CD14-positive monocyte (primary cell): ENCODE data around the genes CAMK4 and SRP19.

- CAGE, long polyA plus RNA, result no peak
Measured at GRCh38 chr5:108139682-108140348, 242.1 kb downstream of the FBXL17 start.

- CAGE, long polyA plus RNA, result no peak
Measured at GRCh38 chr5:108379975-108380279, 2.0 kb downstream of the FBXL17 start.

- CAGE, long polyA plus RNA, result start-site peak on the minus strand at chr5:108728270-108728304, 66 and 48 reads in 2 replicates
Measured at GRCh38 chr5:108727580-108728508, 19.9 kb upstream of the FER start.

- CAGE, long polyA plus RNA, result no peak
Measured at GRCh38 chr5:108912241-108913013, 164.7 kb downstream of the FER start.

DNA sequence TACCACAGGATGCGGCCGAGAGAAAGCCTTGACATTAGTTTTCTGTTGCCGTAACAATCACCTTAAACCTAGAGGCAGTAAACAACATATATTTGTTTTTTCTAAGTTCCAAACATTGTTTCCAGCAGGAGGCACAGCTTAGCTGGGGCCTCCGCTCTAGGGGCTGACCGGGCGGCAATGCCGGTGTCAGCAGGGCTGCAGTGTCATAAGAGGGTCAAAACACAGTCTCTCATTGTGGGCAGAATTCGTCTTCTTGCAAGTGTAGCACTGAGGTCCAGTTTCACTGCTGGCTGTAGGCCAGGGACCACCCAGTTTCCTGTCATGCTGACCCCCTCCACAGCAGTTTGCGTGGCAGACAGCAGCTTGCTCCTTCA lies 186.3 kb downstream of the PJA2 start:
- CAGE, long polyA plus RNA, result no peak

DNA sequence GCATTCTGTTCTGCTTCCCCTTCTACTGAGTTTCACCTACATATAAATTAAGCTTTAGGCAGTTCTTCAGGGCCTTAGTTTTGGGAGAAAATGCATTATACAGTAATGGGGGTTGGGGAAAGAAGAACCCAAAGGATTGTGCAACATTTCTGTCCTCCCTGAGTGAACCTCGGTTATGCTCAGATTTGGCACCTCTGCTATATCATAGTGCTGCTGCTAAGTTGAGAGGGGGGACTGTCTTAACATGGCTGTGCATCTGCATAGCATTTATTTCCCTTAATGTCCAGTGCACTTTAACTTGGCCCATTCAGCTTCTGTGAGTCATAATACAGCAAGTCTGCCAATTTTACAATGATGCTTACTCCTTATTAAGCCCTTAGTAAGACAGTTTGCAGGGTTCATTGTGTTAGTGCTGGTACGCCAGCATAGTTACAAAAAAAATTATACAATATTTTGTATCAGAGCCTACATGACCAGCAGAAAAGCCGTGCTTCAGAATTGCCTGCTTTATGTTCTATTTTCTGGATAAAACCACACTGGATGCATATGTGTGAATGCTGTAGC lies 80.0 kb downstream of the PJA2 start:
- CAGE, long polyA plus RNA, result no peak

DNA sequence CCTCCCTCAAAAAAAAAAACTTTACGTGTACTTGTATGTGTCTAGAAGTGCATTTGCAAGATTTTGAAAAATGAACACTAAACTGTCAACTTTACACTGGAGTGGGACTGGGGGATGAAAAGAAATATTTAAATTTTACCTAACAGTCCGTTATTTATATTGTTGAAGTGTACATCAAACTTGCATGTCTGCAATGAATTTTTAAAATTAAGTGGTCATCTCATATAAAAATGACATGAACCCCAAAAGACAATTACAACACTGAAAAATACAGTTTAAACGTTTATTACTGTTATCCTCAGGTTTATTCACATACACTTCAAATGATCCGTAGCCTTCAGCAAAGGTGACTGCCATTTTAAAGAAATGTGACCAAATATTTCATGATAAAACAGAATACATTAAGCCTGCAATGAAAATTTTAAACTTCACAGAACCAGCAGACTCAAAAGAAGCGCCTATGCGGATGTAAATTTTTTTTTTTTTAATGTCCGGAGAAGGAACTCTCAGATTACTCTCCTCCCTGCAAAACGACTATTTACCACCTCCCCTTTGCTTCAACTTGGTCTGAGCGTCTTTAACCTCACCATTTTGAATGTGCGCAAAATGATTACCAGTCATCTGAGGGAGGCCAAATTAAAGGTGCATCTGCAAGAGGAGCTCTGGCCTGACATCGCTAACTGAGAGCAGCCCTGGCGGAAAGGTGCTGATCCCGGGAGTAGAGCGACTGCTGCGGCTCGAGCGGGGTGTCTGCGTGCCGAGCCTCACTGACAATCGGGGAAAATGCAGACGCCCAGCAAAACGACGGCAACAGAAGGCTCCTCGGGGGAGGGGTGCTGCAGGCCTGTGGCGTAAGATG lies 1.0 kb downstream of the PJA2 start:
- CAGE, long polyA plus RNA, result no peak

GRCh38 chr5:109690213-109690581 lies 470 bp downstream of the MAN2A1 start:
- CAGE, long polyA plus RNA, result no peak

GRCh38 chr5:109709185-109709555 lies 19.4 kb downstream of the MAN2A1 start:
- CAGE, long polyA plus RNA, result no peak

DNA sequence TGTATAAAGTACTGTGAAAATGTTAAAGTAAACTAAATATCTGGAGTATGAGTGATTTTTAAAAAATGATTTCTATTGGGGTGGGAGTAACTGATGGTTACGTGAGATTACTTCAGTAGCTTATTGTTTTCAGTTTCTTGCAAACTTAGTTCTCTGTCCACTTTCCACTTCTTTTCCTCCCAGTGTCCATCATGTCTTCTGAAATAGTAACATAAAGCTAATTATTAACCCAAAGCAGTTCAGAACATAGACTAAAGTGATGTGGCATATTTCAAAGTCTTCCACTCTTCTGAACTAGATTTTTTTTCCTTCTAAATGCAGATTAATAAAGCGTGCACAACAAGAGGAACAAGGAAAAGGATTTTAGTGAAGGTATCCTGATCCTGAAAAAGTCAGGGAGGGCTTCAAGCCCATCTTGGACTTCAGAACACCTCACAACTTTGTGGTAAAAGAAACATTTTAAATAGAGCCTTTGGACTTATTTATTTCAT lies 114.2 kb downstream of the MAN2A1 start:
- CAGE, long polyA plus RNA, result no peak

DNA sequence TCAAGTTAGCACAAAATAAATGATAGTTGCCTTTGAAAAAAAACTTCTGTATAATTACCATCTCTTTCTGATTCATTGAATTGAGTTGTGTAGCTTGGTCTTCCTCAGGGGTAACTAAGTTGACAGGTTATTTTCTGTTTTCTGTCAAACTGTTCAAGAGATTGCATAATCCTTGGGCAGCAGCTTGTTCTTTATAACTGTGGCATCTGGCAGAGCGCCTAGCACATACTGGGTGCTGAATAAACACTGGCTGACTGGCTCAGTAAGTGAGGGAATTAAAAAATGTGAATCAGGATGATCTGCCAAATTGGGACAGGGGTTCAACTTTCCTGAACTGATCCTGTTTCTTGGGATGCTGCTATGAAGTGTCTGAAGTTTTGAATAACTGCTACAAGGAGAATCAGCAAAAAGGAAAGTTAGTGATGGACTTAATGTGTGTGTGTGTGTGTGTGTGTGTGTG lies 310.4 kb downstream of the MAN2A1 start:
- CAGE, long polyA plus RNA, result no peak

DNA sequence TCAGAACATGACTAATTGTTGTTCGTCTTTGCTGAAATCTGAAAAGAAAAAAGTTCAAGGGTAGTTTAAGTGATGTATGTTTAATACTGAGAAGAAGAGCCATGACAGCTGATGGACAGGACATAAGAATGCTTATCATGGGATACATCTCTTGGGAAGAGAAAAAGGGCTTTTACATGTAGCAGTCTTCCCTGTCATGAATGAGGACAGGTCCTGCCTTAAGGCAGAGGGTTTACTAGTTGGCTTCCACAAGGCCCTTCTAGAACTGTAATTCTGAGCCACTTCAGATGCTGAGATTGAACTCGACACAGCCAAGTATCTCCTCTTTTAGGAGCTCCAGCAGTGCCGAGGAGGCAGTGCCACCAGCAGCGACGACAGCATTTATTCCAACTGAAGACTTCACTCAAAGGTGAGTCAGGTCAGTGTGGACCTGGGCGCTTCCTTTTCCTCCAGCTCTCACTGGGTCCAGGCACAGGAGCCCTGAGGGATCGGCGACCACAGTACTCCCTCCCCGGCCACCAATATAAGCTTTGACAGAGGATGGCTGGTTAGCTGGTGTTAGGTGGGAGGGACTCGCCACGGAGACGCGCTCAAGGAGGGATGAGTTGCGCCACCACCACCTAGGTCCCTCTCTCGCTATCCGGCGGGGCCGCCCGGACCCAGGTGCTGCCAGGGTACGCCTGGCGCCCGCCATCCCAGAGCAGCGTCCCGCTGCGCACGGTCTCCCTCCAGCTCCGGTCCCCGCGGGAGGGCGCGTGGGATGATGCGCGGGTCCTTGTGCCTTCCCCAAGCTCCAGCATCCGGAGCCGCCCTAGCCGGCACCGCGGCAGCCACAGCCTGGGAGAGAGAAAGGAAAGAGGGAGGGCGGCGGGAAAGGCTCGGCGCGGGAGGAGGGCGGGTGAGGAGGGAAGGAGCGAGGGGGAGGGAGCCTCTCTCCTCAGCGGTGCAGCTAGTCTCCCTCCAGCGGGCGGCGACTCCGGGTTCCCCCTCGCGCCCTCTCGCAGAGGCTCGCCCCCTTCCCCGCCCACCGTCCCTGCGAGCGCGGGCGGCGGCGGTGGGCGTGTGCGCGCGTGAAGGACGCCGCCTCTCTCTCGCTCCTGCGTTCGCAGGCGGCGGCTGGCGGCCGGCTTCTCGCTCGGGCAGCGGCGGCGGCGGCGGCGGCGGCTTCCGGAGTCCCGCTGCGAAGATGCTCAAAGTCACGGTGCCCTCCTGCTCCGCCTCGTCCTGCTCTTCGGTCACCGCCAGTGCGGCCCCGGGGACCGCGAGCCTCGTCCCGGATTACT lies at the start of gene CAMK4:
Gene CAMK4, plus strand, starts transcription at position 1,087 of the 1,283 bp plus-strand sequence.
- CAGE, long polyA plus RNA, result no peak

DNA sequence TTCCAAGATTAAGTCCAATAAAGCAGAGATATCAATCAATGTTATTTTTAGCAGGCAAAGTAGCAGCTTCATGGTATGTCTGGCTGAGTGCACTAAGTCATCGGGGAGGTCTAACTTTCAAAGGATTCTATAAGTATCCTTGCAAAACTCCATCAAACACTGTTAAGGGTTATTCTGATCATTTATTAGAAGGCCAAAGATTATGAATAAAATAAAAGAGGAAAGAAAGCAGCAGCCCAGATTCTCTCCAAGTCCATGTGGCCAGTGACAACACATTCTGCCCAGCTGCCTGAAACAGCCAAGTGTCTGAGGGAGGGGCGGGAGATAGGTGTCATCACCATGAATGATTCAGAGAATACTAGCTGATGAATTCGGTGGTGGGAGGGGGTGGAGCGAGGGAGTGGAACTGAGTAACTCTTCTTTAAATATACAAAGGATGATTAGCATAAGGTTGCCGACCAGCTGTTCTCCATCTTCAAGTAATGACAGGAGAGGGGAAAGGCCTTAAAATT lies 21.2 kb downstream of the NREP start:
- CAGE, long polyA plus RNA, result no peak

DNA sequence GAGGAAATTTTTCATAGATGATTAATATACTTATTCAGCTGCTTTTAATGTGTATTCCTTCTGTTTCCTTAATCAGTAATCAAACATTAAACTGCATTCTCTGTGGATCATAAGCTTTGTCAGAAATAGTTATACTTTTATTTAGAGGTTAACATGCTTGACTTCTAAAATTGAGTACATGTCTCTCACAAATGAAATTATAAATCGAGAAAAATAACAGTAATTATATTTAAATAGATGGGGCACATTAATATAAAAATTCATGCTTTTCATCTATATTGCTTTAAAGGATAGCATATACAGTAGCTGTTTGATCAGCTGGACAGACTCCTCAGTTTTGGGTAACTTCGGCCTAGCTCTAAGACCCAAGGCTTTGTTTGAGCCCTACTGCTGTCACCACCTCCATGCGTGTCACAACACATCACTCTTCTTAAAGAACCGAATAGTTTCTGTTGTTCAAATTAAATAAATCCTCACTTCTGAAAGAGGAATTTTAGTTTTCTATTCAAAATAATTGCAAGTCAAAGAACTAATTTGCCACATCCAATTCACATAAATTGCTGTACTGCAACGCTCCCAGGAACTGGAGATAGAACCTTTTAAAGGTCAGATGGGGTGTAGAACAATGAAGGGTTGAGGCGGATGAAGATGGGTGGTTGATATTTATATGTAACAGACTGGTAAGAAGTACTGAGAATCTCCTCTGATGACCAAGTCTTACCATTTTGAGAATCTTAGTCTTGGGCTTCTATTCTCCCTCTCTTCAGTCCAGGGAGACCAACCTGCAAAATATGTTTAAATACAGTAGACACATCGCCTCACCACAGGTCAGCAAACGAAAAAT lies 1.7 kb downstream of the NREP start:
- CAGE, long polyA plus RNA, result no peak

- CAGE, long polyA plus RNA, result no peak
Measured at GRCh38 chr5:111757630-111758493, 868 bp upstream of the NREP start.

- CAGE, long polyA plus RNA, result no peak
Measured at GRCh38 chr5:112399570-112400055, 19.5 kb downstream of the EPB41L4A start.

GRCh38 chr5:112684321-112685154 lies 53.1 kb upstream of the APC start:
- CAGE, long polyA plus RNA, result no peak

DNA sequence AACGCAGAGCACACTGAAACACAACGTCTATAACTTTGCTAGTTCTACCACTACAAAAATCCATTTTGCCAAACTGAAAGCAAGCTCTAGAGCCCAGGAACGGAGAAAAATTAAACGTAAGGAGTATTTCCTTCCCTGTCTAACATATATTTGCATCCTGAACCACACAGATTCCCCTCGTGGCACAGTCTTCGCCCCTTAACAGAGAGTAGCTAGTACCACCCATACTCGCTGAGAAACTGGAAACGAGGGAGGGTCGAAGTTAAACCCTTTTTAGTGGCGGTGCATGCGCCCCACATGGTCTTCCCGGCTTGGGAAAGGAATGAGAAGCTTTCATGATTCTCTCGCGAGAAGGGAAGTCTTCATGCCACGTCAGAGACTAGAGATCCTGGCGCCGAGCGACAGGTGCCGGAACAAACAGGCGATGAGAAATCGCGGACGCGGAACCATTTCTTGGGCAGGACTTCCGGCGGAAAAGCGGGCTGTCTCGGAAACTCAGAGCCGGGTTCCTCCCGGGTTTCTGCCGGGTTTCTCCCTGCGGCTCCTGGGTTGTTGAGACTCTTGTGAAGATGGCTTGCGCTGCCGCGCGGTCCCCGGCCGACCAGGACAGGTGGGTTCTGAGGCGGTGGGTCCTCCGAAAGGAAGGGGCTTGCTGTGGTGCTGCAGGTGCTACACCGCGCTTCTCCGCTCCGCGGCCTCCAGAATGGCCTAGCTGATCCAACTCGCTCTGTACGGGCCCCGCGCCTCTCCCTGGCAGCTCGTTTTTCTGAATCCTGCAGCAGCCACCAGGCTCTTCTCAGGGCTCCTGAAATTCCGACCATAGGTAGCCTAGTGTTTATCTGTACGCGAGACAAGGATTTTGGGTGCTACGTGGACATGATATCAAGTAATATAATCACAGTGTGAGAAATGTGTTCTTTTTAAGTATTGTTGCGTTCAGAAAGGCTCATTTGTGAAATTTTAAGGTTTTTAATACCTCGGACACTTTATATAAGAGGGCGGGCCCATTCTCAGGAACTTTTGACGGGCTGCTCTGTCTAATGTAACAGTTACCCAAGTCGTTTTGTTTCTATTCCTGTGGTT lies at the start of gene SRP19:
Gene SRP19, plus strand, starts transcription at position 480 of the 1,083 bp plus-strand sequence.
- CAGE, long polyA plus RNA, result start-site peak on the plus strand centred at position 512 of the sequence, 57 bp wide, 778 and 814 reads in 2 replicates

DNA sequence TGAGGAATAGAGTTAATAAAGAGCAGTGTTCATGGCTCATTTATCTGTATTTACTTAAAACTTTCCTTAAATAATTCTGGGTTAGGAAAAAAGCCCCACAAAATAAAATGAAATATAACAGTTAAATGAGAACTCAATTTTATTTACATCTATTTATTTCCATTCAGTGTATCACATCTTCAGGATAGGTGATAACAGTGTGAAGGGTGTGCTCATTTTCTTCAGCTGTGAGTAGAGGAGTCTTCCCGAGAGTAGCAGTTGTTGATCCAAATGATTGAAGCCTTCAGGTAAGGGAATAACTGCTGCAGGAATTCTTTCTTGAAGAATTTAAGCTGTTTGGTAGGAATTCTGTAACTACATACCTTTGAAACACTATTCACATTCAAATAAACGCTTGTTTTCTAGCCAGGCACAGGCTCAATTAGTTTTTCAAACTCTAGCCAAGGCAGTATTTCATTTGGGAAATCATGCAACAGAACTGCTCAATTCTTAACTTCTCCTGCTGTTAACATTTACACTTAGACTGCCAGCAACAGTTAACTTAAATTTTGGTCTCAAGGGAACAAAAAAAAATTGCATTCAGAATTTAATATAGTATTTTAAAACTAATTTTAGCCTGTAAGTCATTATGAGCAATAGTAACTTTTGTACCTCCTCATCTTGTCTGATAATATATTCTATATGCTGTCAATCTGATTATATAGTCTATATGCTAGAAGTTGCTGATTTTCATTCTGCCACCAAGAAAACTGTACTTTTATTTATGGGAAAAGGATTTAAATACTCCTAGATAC lies 15.4 kb downstream of the SRP19 start:
- CAGE, long polyA plus RNA, result start-site peak on the minus strand centred at position 641 of the sequence, 51 bp wide, 27 and 22 reads in 2 replicates

DNA sequence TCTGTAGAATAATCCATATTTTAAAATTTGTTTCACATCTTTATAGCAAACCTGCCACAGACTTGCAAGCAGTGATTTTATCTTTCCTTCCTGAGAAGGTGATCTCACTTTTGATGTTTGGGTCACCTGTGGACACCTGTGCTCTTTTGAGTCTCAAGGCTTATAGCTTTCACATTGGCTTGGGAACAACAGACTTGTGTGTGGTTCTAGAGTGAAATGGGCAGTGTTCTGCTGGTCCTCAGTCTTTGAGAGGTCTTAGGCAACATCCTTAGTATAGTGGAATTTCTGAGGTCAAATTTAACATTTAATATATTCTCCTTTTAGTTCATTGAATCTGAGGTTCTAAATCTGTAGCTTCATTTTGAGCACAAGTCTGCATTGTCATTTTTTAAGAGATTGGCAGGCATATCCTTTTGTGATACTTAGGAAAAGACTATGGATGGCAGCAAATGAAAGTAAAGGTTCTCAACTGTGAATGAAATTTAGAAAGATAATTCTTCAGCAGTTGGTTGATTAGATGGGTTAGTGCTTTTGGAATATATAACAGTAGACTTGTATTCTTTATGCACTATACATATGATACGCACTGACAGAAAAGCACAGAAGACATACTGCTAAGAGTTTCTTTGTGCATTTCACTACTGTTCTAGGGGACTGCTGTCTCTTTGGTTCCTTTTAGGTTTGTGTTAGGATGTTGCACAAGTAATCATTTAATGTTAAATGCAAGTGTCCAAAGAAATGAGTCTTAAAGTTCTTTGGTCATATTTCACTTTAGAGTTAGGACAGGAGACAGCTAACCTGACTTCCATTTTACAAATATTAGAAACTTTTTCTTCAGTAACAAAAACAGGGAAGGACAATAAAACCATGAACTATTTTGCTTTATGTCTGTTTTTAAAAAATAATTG lies 42.4 kb downstream of the DCP2 start:
- CAGE, long polyA plus RNA, result no peak